ENCODE measurements around a stretch of chr1.

DNA sequence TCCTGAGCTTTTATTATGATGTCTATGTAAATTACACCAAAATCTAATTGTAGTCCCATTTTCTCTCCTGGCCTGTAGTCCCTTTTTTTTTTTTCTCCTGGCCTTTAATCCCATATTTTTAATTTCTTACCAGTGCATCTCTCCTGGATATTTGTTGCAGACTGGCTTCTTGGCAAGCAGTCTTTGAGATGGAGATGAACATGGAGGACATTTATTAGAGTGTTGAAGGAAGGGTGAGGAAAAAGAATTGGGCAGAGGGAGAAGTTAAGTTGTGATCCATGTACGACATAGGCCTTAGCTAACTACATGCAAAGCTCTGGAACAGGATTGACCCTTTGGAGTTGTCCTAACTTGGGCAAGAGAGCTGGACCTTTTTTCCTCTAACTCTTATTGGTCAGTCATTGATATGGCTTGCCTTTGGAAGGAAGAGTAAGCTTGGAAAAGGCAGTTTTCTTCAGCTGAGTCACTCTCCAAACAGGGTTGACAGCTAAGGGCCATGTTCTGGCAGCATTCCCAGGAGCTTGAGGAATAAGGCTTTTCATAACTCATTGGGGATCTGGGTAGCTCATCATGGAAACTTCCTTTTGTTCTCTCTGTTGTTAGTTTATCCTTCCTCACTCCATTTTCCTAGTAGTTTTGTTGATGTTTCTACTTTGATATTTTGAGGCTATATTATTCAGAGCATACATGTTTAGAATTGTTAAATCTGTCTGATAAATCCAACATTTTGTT, 14.4 kb upstream of the ERRFI1 start:
- RAMPAGE, long total RNA = no peak
- RRBS = no CpG with 5 or more reads among the region's 1 CpG

GRCh38 chr1:8095940-8097087, 70.2 kb upstream of the ERRFI1 start:
- RAMPAGE, long total RNA = no peak
- RRBS = no CpG with 5 or more reads among the region's 13 CpGs

DNA sequence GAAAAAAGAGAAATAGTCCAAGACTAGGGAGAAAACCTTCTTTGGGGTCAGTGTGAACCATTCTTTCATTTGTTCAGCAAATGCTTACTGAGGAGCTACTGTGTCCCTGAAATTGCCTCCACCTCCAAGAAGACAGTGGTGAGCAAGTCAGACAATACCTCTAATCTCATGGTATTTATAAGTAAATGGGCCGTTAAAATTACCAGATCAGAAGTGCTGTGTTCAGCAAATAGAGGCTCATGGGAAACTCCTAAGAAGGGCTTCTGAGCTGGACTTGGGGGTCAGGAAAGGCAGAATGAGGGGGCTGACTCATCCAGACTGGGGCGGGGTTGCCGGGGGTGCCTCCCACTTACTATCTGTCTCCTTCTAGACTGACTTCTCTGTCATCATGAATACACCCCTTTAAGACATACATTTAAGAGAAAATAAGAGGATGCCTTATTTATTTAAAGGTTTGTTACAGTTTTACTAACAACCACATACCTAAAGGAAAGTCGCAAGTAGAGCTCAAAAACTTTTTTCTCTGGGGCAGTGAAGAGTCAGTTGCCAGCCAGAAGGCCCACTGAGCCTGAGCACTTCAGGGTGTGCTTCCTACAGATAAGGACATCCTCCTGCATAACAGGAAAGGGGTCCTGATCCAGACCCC, 96.0 kb upstream of the ERRFI1 start:
- RAMPAGE, long total RNA = no peak
- RRBS = no CpG with 5 or more reads among the region's 4 CpGs

DNA sequence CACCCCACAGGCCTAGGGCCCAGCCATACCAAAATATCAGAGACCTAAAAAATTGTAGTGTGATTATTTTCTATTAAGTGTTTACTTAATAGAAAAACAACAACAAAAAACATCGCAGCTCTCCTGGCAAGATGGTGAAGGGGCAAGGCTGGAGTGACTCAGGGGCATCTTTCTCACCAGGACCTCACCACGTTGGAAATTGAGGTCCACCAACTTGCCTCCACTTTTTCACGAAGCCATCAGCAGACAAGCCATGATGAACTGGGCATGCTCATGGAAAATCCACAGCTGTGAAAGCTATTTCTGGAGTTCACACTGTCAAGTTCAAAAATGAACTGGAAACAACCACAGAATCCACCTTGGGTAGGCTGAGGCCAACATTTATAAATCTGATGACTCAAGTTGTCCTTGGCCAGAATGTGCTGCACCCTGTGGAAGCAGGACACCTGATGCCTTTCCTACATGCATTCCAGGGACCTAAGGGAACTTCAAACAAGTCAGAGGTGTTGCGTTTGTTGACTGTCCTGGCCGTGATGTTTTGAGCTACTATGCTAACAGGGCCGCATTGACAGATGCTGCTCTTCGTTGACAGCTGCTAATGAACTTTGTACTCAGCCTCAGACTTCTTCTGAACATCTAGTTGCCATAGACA, 128.1 kb upstream of the SLC45A1 start:
- RAMPAGE, long total RNA = no peak
- RRBS = no CpG with 5 or more reads among the region's 7 CpGs

- RAMPAGE, long total RNA = no peak
- RRBS = no CpG with 5 or more reads among the region's 6 CpGs
Observed at GRCh38 chr1:8201246-8201667, 116.7 kb upstream of the SLC45A1 start.

GRCh38 chr1:8202125-8202943, 115.6 kb upstream of the SLC45A1 start:
- RAMPAGE, long total RNA = no peak
- RRBS = no CpG with 5 or more reads among the region's 20 CpGs

DNA sequence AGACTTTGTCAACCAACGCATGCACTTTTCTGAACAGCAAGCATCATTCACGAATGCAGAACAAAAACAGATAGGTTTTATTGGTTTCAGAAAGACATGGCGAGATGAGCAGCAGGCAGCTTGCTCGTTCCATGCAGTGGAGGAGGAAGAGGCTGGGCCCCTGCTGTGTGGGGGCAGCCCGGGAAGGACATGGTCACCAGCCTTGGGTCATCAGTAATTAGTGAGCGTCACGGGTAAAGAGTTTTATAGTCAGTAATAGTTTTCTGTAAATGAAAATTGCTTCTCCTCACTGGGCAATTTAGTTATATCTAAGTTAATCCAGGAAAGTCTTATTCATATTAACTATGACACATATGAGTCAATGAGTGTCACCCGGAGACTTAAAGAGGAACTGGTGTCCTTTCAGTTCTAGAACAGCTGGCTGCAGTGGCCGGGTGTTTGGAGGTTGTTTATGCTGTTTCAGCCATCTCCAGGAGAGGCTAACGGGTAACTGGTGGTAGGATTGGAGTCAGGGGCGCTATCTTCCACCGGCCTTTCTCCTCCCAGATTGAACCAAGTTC, 34.8 kb upstream of the SLC45A1 start:
- RAMPAGE, long total RNA = no peak
- RRBS = 42% methylated on average over 3 of the region's 12 CpGs

DNA sequence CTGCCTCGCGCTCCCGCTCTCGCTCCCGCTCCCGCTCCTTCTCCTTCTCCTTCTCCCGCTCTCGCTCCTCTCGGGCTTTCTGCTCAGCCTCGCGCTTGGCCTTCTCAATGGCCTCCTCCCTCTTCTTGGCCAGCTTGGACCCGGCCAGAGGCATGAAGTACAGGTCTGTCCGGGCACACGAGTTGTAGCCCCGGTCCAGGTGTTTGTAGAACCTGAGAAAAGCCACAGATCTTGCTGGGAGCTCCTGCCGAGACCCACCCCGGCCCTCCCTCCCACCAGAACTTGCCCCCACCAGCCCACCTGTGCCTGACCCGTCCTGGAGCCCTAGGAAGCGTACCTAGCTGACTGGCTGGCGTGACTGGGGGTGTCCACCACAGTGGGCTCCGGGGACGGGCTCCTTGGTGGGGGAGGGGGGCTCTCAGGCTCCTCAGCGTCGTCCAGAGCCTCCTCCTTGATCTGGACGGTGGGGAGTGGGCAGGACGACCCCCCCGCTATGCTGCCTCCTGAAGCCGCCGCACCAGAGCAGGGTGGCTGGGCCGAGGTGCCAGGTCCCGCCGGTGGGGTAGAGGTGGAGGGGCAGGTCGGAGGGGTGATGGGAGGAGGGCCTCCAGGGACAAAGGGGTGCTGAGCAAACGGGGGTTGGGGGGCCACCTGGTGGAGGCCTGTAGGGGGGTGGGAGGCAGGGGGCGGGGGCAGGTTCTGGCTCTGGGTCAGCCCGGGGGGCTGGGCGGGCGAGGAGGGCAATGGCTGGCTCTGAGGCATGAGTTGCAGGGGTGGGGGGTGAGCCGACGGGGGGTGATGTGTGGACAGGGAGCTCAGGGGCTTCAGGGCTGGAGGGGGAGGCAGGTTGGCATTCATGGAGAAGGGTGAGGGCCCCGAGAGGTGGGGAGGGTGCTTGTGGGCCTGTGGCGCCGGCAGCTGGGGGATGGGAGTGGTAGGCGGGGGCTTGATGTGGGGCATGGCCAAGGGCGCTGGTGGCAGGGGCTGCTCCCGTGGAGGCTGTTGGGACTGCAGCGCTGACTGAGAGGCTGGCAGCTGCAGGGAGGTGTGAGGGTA, 42.2 kb downstream of the SLC45A1 start:
- RAMPAGE, long total RNA = no peak
- RRBS = 96% methylated on average over 3 of the region's 47 CpGs

- RAMPAGE, long total RNA = no peak
- RRBS = no CpG with 5 or more reads among the region's 9 CpGs
Observed at GRCh38 chr1:8390771-8391904, 73.2 kb downstream of the SLC45A1 start.

DNA sequence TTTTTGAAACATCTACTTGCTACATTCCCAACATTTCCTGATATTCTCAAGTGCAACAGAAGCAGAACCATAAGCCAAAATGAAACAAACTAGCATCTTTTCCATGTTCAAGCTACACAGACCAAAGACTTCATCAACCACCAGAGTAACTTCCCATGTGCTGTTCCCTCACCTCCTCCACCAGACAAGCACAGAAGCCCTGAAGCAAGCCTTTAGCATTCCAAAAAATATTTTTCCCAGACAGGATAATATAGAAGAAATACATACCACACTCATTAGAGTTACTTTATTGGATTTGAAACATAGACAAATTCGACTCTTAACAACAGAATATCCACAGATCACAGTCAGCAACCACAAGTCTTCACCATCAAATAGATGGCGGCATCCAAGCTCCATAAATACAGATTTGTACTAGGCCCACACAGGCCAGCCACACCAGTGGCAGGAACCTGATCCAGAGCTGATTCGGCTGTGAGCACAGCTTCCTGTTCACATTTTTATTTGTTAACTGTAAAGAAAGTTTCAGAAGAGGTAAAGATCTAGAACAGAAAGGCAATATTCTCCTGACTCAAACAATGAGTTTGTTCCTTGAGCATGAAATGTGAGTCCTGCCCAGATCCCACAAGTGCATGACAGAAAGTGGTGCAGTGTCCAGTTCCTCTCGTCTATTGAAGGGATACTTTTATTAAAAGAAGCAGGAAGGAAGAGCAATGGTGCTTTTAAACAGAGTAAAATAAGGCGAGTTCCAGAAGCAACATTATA, 205.7 kb downstream of the SLC45A1 start:
- RAMPAGE, long total RNA = no peak
- RRBS = no CpG with 5 or more reads among the region's 5 CpGs

- RAMPAGE, long total RNA = no peak
- RRBS = no CpG with 5 or more reads among the region's 6 CpGs
Observed at GRCh38 chr1:8587554-8588267, 229.7 kb downstream of the RERE start.

- RAMPAGE, long total RNA = no peak
- RRBS = no CpG with 5 or more reads among the region's 2 CpGs
Observed at GRCh38 chr1:8734704-8735538, 82.5 kb downstream of the RERE start.

- RAMPAGE, long total RNA = no peak
- RRBS = no CpG with 5 or more reads among the region's 8 CpGs
Observed at GRCh38 chr1:8785921-8786764, 31.3 kb downstream of the RERE start.

DNA sequence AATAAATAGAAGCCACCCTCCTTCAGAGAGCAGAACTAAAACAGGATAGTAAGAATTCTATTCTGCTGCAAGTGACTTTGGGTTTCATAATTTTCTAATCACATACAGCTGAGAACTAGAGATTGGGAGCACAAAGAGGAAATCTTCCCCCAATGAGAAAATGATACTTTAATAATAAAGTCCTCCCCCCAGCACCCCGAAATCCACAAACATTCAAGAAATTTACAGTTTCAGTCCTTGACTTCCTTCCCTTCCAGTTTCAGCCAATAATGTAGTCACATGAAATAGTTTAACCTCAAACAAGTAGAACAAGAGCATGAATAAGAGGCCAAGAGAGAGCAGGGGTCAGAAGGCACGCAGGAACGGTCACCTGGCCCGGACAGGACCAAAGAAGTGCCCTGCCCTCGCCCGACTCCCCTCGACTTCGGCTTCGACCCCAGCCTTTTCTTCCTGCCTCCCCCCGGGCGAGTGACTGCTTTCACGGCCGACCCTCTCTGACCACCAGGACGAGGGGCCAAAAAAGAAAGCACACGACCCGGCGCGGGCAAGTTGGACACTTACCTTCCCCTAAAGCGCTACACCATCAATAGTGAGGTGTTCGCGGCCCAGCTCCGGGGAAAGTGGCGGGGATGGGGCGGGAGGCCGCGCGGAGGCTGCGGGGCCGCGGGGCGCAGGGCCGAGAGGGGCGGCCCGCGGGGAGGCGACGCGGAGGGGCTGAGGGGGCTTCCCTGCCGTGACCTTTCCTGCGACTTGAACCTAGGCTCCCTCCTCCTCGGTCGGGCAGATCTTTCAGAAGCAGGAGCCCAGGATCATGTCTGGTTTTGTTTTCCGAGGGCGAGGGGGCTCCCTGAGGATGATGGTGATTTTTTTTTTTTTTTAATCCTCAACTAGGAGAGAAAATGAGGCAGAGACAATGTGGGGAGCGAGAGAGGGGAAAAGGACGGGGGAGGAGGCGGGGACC, 561 bp downstream of the RERE start:
- RAMPAGE, long total RNA = no peak
- RRBS = 2% methylated on average over 16 of the region's 47 CpGs

DNA sequence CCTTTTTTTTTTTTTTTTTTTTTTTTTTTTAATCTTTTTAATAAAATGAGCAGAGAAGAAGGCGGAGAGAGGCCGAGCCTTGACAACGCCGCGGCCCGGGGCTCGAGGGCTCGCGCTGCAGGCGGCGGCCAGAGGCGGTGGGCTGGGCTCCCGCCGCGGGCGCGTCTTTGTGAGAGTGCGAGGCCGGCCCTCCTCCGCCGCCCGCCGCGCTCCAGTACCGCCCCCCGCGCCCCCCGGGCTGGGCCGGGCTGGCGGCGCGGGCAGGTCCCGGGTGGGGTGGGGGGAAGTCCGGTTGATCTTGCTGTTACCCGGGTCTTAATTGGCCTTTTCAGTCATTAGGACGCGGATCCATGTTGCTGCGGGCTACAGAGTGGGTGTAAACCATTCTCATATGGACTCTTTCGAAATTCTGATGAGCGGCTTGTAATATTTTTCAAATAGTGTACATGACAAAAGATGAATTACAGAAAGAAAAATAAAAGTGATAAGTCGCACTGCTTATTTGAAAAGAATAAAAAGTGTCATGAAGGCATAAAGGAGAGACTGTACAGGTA, 462 bp upstream of the RERE start:
- RAMPAGE, long total RNA = no peak
- RRBS = 2% methylated on average over 22 of the region's 41 CpGs

DNA sequence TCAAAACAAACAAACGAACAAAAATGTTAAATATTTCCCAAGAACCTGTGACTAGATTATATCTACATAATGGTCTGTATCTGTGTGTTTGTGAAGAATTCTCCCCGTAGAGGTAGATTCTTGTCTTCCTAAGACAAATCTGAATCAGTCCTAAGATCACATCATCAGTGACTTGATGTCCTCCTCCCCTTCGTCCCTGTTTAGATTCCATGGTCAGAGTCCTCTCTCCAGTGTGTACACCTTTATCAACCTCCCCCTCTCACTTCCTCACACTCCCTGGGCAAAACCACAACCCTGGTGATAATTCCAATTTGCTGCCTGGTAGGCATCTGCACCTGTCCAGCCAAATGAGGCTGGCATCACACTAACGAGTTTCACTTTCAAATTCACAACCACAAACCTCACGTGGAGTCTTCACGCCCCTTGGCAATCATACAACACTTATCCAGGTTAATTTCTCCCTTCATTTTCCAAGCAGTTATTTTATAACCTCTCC, 12.0 kb upstream of the RERE start:
- RAMPAGE, long total RNA = no peak
- RRBS = no CpG with 5 or more reads among the region's 6 CpGs

DNA sequence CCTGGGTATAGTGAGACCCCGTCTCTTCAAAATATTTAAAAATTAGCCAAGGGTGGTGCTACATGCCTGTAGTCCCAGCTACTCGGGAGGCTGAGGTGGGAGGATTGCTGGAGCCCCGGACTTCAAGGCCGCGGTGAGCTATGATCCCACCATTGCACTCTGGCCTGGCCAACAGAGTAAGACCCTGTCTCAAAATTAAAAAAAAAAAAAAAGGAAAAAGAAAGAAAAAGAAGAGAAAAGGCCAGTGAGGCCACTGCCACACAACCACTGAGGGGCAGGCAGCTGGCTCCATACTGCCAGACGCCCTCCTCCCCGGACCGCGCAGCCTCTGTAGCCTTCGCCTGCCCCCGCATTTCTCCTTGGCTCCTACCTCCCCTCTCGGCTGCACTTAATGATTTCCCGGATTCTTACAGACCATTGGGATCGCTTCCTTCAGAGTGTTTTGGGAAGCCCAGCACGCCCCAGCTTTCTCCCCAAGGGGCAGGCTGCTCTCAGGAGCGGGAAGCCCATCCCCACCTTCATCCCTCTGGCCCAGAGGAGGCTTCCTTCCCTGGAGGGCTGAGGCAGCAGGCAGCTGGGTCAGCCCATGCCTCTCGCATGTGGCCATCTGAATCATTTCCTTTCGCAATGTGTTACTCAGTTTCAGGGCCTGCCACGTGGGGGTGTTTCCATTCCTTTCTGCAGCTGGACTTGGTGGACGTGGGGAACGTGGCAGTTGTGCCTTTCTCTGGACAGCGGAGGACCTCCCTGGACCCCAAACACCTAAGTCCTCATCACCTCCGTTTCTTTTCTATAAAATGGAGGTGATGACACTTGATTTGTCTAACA, 2.4 kb downstream of the SLC2A5 start:
- RAMPAGE, long total RNA = no peak
- RRBS = 95% methylated on average over 6 of the region's 23 CpGs

DNA sequence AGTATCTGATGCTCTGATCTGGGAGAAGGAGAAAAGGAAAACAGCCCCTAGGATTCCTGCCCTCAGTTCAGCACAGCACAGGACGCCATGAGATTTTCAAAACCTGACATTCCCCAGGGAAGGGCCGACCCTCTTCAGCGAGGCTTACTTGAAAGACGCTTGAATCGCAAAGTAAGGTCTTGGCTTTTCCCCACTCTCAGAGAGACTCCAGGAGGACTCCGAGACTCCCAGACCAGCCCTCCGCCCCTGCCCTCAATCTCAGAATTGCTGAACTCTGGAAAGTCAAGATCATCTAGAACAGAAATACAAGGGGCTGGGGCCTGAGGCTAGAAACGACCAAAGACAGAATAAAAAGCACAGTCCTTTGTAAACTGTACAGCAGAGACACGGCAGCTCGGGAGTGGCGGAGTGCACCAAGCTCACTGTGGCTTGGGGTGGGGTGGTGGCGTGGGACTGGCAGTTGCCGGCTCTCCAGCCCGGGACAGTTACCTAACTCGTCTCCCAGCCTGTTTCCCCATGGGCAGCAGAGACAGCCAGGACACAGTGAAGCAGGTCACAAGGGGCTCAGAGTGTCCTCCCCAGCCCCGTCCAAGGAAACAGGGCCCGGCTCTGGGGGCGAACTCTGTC, 1.0 kb downstream of the GPR157 start:
- RAMPAGE, long total RNA = no peak
- RRBS = no CpG with 5 or more reads among the region's 18 CpGs

GRCh38 chr1:9130122-9130464, 1.2 kb upstream of the GPR157 start:
- RAMPAGE, long total RNA = no peak
- RRBS = no CpG with 5 or more reads among the region's 6 CpGs

DNA sequence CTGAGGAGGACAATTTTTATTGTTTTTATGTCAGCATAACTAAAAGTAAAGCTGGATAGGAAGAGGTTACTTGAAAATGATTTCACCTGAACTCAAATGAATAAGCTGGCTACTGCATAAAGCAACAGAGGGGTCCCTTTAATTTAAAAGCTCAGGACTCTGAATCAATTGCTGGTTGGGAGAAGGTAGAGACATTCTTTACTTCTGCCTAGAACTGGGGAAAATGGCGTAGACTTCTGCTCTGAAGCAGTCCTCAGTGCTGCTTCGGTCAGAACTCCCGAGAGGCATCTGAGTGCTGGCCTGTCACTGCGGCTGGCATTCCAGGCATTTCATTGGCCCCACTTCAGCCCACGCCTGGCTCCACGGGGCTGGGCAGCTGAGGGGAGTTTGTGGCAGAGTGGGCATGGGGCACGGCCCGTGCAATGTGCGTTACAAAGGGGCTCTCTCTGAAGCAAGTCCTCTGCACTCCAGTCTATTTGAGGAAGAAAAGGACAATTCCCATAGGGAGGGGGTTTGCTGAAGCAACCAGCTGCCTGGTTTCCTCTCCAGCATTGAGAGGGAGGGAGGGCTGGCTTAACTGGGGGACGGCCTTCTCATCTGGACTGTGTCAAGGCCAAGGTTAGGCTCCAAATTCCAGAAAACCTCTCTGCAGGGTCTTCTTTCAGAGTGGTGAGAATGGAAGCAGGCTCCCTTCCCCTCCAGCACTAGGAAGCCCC, 20.9 kb upstream of the GPR157 start:
- RAMPAGE, long total RNA = no peak
- RRBS = no CpG with 5 or more reads among the region's 10 CpGs

Data from hepatocyte (in vitro differentiated cells and primary cell).